Lung (tissue), 4 donors: ENCODE results near the genes CCL21, C9orf131 and SIT1.

DNA sequence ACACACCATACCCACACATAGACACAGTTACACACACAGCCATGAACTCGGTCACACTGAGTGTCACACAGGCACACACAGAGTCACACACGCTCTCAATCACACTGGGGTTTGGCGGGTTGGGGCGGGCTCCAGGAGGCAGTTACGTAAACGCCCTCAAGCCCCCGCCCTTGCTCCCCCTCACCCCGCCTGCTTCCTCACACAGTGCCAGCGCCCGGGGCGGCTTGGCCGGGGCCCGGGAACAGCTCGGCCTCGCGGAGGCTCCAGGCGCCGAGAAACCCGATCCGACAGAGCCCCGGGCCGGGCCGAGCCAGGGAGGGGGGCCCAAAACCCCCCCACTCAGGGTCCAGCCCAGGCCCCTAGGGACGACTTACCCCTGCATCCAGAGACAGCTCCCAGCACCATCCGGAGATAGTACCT, 3.5 kb upstream of the CNTFR start:
- PRO-cap, result no peak
- RAMPAGE, long total RNA, result no peak
- RRBS, result 6% methylated on average over 10 of the region's 25 CpGs

DNA sequence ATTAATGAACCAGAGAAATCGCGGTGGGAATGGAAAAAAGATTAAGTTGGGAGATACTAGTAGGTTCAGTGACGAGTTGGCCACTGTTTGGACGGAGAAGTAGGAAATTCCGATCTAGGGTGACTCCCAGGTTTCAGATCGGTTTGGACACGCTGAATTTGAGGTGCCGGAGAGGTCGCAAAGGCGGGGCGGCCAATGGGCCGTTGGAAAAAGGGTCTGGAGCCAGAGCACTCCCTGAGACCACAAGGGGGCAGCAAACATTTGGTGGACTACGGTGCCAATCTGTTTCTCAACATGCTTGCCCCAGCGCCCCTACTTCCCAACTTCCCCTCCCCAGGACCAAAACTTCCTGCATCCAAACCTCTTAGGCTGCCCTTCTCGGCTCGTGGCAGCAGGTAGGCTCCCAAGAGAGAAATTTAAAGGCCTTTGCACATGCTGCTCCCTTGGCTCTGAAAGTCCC, 872 bp upstream of the RPP25L start:
- PRO-cap, result no peak
- RAMPAGE, long total RNA, result no peak
- RRBS, result no CpG with 5 or more reads among the region's 16 CpGs

- PRO-cap, result no peak
- RAMPAGE, long total RNA, result no peak
- RRBS, result no CpG with 5 or more reads among the region's 3 CpGs
Observed at GRCh38 chr9:34613688-34614092, 1.8 kb upstream of the RPP25L start.

DNA sequence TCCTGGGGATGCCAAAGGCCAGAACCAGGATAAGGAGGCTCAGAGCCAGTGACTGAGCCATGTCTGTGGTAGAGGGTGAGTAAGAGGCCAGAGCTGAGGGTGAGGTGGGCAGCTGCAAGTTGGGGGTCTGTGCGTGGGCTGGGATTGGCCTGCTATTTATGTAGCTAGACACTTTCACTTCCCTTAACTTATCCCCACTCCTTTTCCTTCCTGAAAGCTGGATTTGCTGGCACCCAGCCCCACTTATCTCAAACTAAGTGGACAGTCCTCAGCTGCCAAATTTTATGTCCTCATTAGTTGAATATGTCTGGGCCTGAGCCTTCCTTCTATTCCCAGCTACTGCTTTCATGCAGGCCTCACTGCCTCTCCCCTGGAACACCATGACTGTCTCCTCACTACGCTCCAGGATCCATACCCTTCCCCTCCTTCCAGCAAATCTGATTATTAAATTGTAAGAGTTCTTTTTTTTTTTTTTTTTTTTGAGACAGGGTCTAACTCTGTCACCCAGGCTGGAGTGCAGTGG, at the start of gene CCL21:
CCL21 (minus strand) TSS at position 131 of the 523 bp plus-strand sequence.
- PRO-cap, result no peak
- RAMPAGE, long total RNA, result start-site peak on the minus strand centred at position 97 of the sequence, 74 bp wide, 2,055 and 16 reads in 2 replicates
- RRBS, result no CpG with 5 or more reads among the region's 2 CpGs

GRCh38 chr9:34987935-34988959, 1.3 kb upstream of the DNAJB5 start:
- PRO-cap, result no peak
- RAMPAGE, long total RNA, result no peak
- RRBS, result no CpG with 5 or more reads among the region's 22 CpGs

- PRO-cap, result no peak
- RAMPAGE, long total RNA, result no peak
- RRBS, result no CpG with 5 or more reads among the region's 9 CpGs
Observed at GRCh38 chr9:34993537-34994334, 4.2 kb downstream of the DNAJB5 start.

DNA sequence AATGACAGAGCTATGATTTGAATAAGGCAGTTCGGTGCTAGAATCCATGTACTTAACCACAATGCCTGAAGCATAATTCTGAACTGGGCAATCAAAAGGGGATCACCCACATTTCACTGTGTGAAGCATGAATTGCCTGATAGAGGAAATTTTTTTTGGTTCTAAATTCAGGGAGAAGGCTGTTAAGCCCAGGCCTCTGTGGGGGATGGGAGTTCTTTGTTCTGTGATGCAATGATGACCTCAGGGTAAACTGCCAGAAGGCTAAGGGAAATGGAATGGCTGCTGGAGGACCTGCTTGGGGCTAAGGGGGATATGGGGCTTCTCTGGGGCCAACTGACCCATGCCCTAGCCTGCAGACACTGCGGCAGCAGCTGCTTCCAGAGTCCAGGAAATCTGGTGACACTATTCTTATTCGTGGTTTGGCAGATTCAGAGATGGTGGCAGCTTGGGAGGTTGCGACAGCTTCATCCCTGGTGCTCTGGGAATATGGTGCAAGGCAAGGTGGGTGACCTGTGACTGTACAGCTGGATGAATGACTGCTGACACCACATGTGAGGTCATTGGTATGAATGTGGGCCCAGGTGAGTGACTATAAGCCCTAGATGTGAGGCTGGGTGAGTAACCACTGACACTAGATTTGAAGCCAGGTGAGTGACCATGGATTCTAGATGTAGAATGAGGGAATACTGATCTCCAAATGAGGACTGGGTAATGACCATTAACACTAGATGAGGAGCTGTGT, at the start of gene C9orf131:
C9orf131 (plus strand) TSS at position 256 of the 742 bp plus-strand sequence.
- PRO-cap, result no peak
- RAMPAGE, long total RNA, result no peak
- RRBS, result no CpG with 5 or more reads among the region's 4 CpGs

GRCh38 chr9:35043803-35044444, 1.9 kb downstream of the C9orf131 start:
- PRO-cap, result no peak
- RAMPAGE, long total RNA, result no peak
- RRBS, result no CpG with 5 or more reads among the region's 3 CpGs

GRCh38 chr9:35055175-35055778, 13.2 kb downstream of the C9orf131 start:
- PRO-cap, result no peak
- RAMPAGE, long total RNA, result no peak
- RRBS, result no CpG with 5 or more reads among the region's 11 CpGs

GRCh38 chr9:35102037-35102448, 888 bp downstream of the STOML2 start:
- PRO-cap, result no peak
- RAMPAGE, long total RNA, result no peak
- RRBS, result no CpG with 5 or more reads among the region's 6 CpGs

GRCh38 chr9:35102593-35103011, 329 bp downstream of the STOML2 start:
- PRO-cap, result no peak
- RAMPAGE, long total RNA, result no peak
- RRBS, result no CpG with 5 or more reads among the region's 23 CpGs

DNA sequence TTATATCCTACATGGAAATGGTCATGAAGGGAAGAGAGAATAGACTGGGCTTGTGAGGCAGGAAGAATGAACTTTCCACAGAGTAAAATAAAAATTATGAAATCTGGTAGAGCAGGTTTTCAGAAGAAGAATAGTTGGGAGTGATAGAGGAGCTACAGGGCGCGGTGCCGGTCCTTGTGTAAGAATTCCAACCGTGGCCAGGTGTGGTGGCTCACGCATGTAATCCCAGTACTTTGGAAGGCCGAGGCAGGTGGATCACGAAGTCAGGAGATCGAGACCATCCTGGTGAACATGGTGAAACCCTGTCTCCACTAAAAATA, 8.9 kb upstream of the UNC13B start:
- PRO-cap, result no peak
- RAMPAGE, long total RNA, result no peak
- RRBS, result no CpG with 5 or more reads among the region's 8 CpGs

- PRO-cap, result unidirectional peak, plus-strand start at chr9:35406789
- RAMPAGE, long total RNA, result no peak
- RRBS, result 33% methylated on average over 8 of the region's 28 CpGs
Observed at GRCh38 chr9:35406284-35407040, 83.4 kb upstream of the RUSC2 start.

DNA sequence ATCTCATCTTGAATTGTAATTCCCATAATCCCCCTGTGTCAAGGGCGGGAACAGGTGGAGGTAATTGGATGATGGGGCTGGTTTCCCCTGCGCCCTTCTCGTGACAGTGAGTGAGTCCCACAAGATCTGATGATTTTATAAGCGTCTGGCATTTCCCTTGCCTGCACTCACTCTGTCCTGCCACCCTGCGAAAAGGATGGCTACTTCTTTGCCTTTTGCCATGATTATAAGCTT, 902 bp upstream of the RUSC2 start:
- PRO-cap, result no peak
- RAMPAGE, long total RNA, result no peak
- RRBS, result no CpG with 5 or more reads among the region's 5 CpGs

- PRO-cap, result no peak
- RAMPAGE, long total RNA, result no peak
- RRBS, result 32% methylated on average over 4 of the region's 26 CpGs
Observed at GRCh38 chr9:35490428-35490862, 534 bp downstream of the RUSC2 start.

DNA sequence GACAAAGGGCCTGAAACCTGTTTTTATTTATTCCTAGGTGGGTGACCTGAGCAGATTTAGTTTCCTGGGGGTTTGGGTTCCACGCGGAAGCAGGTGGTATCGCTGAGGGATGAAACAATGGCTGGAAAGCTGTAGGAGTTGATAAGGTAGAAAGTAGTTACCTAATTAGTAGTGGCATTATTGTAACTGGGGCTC, 1.1 kb downstream of the RUSC2 start:
- PRO-cap, result no peak
- RAMPAGE, long total RNA, result no peak
- RRBS, result no CpG with 5 or more reads among the region's 3 CpGs

GRCh38 chr9:35635928-35636578, 14.7 kb downstream of the SIT1 start:
- PRO-cap, result no peak
- RAMPAGE, long total RNA, result no peak
- RRBS, result no CpG with 5 or more reads among the region's 2 CpGs

- PRO-cap, result no peak
- RAMPAGE, long total RNA, result no peak
- RRBS, result no CpG with 5 or more reads among the region's 20 CpGs
Observed at GRCh38 chr9:35650467-35651450, at the start of gene SIT1. TSS of gene SIT1 (minus strand) at chr9:35650931.

- PRO-cap, result no peak
- RAMPAGE, long total RNA, result no peak
- RRBS, result no CpG with 5 or more reads among the region's 4 CpGs
Observed at GRCh38 chr9:35651760-35652204, 1.1 kb upstream of the SIT1 start.

DNA sequence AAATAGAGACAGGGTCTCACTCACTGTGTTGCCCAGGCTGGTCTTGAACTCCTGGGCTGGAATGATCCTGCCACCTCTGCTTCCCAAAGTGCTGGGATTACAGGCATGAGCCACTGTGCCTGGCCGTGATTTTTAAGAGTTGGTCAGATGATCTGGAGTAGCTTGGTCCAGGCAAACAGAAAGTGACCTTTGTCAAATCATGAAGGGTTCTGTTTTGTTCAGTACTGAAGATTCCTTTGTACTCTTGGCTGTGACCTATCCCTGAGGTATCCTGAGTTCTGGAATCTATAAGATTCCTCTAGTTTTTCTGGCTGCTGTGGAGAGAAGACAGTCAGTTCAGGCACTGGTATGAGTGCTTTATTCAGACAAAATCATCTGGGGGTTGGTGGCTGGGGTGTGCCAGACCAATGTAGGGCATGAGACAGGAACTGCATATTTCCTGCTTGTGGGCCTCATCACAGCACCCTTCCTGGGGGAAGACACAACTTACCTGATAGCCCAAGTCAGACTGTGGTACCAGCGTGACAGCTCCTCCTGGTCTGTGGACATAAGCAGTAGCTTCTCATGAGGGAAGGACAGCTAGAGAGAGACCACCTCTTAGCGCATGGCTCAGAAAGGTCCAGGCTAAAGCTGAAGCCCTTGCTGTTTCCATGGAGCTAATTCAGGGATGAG, 3.2 kb downstream of the ARHGEF39 start:
- PRO-cap, result no peak
- RAMPAGE, long total RNA, result no peak
- RRBS, result no CpG with 5 or more reads among the region's 3 CpGs